Measurements from ENCODE around the gene MYBPC1.

GRCh38 chr12:96248456-96248855 lies 54.3 kb downstream of the ELK3 start:
- RRBS = no CpG with 5 or more reads among the region's 10 CpGs
CAGE:
- cytosol, long polyA plus RNA = no peak
- long polyA plus RNA = no peak
- nucleus, long polyA plus RNA = no peak

DNA sequence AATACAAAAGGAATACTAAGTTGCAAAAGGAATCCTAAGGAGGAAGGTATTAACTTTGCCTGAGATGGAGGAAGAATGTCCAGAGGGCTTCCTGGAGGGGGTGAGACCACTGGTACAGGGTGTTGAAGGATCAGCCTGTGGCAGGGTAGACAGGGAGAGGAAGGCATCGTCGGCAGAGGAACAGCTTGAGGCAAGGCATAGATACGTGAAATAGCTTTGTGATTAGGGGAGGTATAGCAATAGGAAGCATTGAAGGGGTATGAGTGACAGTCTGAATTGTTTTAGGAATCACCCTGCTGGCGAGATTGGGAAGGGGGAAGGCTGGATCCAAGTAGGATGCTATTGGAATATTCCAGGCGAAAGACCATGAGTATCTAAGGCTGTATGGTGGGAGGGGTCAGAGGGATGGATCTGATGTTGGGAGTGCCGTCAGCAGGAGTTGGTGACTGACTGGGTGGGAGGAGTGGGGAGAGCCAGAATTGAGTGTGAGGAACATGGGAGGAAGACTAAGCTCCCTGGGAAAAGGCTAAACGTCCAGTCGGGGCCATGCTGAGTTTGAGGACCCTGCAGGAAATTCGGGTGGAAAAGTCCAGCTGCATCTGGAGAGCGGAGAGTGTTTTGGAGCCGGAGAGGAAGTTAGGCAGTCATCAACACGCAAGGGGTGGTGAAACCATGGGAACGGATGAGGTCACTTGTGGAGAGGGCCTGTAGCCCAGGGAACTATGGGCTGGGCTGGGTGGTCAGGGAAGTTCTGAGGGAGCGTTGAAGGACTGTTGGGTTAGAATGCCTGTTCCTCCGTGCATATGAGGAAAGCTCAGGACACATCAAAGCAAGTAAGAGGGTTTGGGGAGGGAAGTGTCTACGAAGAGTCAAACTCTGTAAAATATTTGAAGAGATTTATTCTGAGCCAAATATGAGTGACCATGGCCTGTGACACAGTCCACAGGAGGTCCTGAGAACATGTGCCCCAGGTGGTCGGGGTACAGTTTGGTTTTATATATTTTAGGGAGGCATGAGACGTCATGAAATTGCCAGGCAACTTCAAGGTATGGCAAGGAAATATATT lies 60.9 kb downstream of the ELK3 start:
- RRBS = no CpG with 5 or more reads among the region's 18 CpGs
CAGE:
- cytosol, long polyA plus RNA = no peak
- long polyA plus RNA = no peak
- nucleus, long polyA plus RNA = no peak

- RRBS = no CpG with 5 or more reads among the region's 10 CpGs
CAGE:
- cytosol, long polyA plus RNA = no peak
- long polyA plus RNA = no peak
- nucleus, long polyA plus RNA = no peak
Observed at GRCh38 chr12:96280287-96281314, 86.4 kb downstream of the ELK3 start.

GRCh38 chr12:96327377-96327589 lies 73.0 kb downstream of the CDK17 start:
- RRBS = no CpG with 5 or more reads among the region's 1 CpG
CAGE:
- cytosol, long polyA plus RNA = no peak
- long polyA plus RNA = no peak
- nucleus, long polyA plus RNA = no peak

DNA sequence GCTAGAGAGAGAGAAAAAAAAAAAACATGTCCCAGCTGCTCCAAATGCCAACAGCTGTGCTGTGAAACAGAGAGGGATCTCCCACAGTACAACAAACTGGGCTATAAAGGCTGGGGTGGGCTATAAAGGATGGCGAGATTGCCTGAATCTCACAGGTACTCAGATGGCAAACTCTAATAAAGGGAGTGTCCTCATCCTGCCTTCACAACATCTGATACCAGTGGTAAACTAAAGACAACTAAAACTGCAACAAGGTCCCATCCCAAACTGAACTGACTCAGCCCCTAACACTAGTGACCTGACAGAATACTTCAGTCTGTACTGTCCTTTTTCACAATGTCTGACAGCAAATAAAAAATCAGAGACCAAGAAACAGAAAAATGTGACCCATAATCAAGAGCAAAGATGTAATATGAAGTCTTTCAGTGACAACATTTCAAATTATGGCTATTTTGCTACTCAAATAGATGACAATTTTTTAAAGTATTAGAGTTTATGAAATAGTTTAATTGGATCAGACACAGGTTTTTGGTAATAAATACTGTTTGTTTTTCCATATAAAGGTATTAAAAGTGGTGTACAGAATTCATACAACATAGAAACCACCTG lies 47.8 kb downstream of the CDK17 start:
- RRBS = no CpG with 5 or more reads among the region's 1 CpG
CAGE:
- cytosol, long polyA plus RNA = no peak
- long polyA plus RNA = no peak
- nucleus, long polyA plus RNA = no peak

DNA sequence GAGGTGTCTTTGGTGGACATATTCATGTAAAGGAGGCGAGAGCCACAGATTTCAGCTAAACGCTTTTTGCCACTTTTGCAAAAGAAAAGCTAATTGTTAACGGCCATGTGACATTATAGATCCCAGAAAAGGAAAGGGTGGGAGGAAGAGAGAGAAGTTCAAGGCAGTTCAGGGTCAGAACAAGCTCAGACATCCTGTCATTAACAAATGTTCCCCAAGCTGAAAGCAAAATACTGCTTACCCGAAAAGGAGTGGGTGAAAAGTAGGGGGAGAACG lies 1.4 kb downstream of the CDK17 start:
- RRBS = no CpG with 5 or more reads among the region's 5 CpGs
CAGE:
- cytosol, long polyA plus RNA = no peak
- long polyA plus RNA = no peak
- nucleus, long polyA plus RNA = no peak

- RRBS = 50% methylated on average over 2 of the region's 23 CpGs
CAGE:
- cytosol, long polyA plus RNA = no peak
- long polyA plus RNA = no peak
- nucleus, long polyA plus RNA = no peak
Observed at GRCh38 chr12:96400793-96401843, 879 bp upstream of the CDK17 start.

DNA sequence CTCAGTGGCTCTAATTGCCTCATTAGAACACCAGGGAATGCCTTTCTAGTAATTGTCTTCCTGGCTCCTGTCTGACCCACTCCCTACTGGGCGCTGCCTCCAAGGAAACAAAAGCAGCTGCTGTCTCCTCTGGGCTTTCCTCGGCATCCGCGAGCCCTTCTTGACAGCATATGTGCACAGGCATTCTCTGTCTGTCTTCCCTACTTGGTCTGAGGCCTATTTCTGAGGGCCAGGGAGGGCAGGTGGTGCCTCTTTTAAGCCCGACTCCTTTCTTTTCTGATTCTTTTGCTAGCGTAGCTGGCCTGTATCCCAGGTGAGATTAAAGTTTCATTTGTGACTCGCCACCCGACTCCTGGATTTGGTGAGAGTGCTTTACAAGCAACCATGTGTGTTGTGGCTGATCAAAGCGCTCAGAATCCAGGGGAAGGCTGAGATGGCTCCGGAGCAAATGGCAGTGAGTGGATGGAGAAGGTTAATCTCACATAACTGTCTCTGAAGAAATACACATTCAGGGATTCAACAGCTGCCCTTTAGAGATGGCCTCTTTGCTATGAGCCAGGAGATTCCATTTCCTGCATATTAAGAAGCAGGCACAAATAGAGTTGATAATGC lies 369.2 kb downstream of the NEDD1 start:
- RRBS = no CpG with 5 or more reads among the region's 10 CpGs
CAGE:
- cytosol, long polyA plus RNA = no peak
- long polyA plus RNA = no peak
- nucleus, long polyA plus RNA = no peak

DNA sequence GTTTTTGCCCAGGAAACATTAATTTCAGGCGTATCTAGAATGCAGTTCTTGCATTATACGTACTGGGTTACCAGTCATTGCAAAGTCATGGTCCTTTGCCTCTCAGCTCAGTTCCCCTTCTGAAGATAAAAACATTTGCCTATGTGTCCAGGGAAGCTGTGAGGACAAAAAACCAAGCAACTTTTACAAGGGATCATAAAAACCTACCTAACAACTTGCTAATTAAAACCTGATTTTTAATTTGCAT lies 1.4 kb upstream of the TMPO start:
- RRBS = no CpG with 5 or more reads among the region's 2 CpGs
CAGE:
- cytosol, long polyA plus RNA = no peak
- long polyA plus RNA = no peak
- nucleus, long polyA plus RNA = no peak

- RRBS = no CpG with 5 or more reads among the region's 8 CpGs
CAGE:
- cytosol, long polyA plus RNA = no peak
- long polyA plus RNA = no peak
- nucleus, long polyA plus RNA = no peak
Observed at GRCh38 chr12:98604043-98604295, 10.5 kb downstream of the SLC25A3 start.

DNA sequence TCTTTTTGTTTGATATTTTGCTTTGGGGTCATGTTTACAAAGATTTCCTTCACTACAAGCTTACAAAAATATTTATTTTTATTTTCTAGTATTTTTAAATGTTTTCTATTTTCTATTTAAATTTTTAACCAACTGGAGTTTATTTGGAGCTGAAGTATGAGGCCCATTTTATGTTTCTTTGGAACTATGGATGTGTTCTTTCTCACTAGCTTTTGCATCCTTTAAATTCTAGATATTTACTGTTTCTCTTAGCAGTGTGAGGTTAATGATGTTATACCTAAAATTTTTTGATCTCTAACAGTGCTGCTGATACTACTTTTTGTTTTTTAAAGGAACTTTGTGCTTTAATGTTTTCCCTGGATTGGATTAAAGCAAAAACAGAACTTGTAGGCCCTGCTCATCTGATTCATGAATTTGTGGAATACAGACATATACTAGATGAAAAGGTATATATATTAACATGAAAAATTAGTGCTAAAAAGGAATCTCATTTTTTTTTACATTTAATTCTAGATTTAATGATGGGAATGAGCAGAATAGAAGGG lies 25.6 kb downstream of the APAF1 start:
CAGE:
- cytosol, long polyA plus RNA = no peak
- long polyA plus RNA = no peak
- nucleus, long polyA plus RNA = no peak

GRCh38 chr12:98745592-98746476 lies 100.7 kb downstream of the APAF1 start:
- RRBS = 44% methylated on average over 6 of the region's 55 CpGs
CAGE:
- cytosol, long polyA plus RNA = no peak
- long polyA plus RNA = no peak
- nucleus, long polyA plus RNA = no peak

- RRBS = no CpG with 5 or more reads among the region's 9 CpGs
CAGE:
- cytosol, long polyA plus RNA = no peak
- long polyA plus RNA = no peak
- nucleus, long polyA plus RNA = no peak
Observed at GRCh38 chr12:99453262-99453845, 194.2 kb upstream of the GARIN6 start.

DNA sequence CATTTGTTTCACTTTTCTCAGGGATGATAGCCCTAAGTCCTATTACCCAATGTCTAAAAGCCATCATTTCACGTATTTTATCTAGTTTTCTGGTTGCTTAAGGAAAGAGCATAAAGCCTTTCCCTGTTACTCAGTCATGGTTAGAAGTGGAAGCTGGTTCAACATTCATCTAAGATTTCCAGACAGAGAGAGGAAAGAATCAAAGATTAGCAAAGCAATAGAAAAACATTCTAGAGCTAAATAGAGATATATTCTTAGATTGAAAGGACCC lies 28.4 kb upstream of the NR1H4 start:
- RRBS = no CpG with 5 or more reads among the region's 1 CpG
CAGE:
- cytosol, long polyA plus RNA = no peak
- long polyA plus RNA = no peak
- nucleus, long polyA plus RNA = no peak

GRCh38 chr12:100555730-100556248 lies 17.7 kb upstream of the GAS2L3 start:
- RRBS = no CpG with 5 or more reads among the region's 5 CpGs
CAGE:
- cytosol, long polyA plus RNA = no peak
- long polyA plus RNA = no peak
- nucleus, long polyA plus RNA = no peak

DNA sequence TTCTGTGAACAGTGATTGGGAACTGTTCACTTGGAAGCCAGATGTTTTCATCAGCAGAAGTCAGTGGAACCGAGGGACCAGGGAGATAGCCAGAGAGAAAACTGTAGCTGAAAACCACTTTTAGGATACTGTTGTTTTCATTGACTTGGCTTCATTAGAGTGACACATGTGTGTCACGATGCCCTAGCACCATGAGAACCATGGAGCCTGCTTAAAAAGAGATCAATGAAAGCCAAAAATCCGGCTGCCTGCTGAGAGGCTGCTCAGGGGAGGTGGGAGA lies 192.1 kb downstream of the ANO4 start:
- RRBS = no CpG with 5 or more reads among the region's 3 CpGs
CAGE:
- cytosol, long polyA plus RNA = no peak
- long polyA plus RNA = no peak
- nucleus, long polyA plus RNA = no peak

DNA sequence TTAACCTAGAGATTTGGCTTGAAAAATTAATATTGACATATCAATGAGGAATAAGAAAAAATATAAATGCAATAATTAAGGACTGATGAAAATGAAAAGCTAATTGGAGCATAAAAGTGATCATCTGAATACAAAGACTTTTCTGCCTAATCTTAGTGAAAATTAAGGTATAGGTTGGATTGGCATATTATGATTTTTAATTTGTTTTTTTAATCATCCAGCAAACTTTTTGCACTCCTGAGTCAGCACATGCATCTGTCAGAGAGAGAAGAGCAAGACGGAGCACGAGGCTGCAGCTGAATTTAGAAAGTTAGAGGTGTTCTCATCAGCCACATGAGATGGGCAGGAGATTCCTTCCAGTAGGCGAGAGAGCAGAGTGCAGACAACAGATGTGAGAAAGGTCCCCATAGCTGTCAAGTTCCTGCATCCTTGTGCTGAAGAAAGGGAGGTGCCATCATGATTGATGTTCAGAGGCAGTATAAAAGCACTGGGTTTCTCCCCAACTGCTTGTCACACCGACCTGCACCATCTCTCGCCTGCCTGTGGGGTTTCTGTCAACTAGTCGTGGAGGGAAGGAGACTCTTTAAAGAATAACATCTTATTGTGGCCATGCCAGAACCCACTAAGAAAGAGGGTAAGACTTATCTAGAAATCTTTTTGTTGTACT lies at the start of gene MYBPC1:
MYBPC1 (plus strand) TSS at position 510 of the 667 bp plus-strand sequence.
- RRBS = no CpG with 5 or more reads among the region's 6 CpGs
CAGE:
- cytosol, long polyA plus RNA = no peak
- long polyA plus RNA = no peak
- nucleus, long polyA plus RNA = no peak

GRCh38 chr12:101696549-101697236 lies 747 bp upstream of the CHPT1 start:
- RRBS = no CpG with 5 or more reads among the region's 17 CpGs
CAGE:
- cytosol, long polyA plus RNA = no peak
- long polyA plus RNA = no peak
- nucleus, long polyA plus RNA = no peak

GRCh38 chr12:101698709-101699167 lies 1.3 kb downstream of the CHPT1 start:
- RRBS = no CpG with 5 or more reads among the region's 5 CpGs
CAGE:
- cytosol, long polyA plus RNA = no peak
- long polyA plus RNA = no peak
- nucleus, long polyA plus RNA = no peak

DNA sequence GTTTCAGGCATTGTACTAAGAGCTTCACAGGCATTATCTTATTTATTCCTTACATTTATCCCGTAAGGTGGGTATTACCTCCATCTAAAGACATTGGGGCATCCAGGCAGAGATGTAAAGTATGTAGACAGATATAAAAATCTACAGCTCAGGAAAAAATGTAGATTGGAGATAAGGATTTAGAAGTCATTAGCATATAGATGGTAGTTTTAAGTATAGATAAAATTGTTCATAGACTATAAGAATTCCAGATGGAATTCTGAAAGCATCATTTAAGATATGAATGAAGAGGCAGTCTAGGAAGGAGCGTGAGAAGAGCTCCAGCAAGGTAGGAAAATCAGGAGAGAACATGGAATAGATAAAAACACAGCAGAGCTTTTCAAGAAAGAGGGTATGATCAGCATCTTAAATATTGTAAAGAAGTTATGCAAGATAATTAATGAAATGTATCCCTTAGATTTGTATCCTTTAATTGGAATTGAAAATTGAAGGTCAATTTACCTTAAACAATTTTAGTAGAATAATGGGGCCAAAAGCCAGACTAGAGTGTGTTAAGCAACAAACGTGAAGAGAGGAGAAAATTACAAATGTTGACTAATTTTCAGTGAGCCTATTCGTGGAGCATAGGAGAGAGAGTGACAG lies 18.2 kb downstream of the CHPT1 start:
- RRBS = no CpG with 5 or more reads among the region's 4 CpGs
CAGE:
- cytosol, long polyA plus RNA = no peak
- long polyA plus RNA = no peak
- nucleus, long polyA plus RNA = start-site peak on the plus strand centred at position 88 of the sequence, 44 bp wide, 5 reads

All from H1 (cell line).